Esophagus squamous epithelium (tissue), 4 donors: ENCODE data around the genes PPM1M and TNNC1.

GRCh38 chr3:51686096-51687270 lies 15.4 kb downstream of the TEX264 start:
- PRO-cap: no peak
- RAMPAGE, long total RNA, 4 experiments: no peak in any of the 4 experiments

DNA sequence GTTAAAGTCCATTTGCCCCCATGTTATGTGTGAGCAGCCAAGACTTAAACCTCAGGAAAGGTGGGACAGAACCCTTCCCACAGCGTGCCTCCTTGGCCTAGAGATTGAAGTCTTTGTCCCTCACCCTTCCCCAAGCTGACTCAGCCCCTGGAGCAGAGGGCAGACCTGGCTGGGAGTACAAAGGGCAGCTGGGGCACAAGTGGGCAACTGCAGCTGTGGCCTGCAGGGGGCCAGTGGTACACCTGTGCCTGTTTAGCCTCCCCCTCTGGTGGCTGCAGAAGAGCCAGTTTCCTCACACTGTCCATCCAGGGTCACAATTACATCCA lies 963 bp upstream of the ACY1 start:
- PRO-cap: no peak
- RAMPAGE, long total RNA, 4 experiments: no peak in any of the 4 experiments

- PRO-cap: unidirectional peak, plus-strand start at chr3:52022796
- RAMPAGE, long total RNA, 4 experiments: no peak in any of the 4 experiments
These were observed 27.0 kb upstream of the RPL29 start for GRCh38 chr3:52022403-52023315.

GRCh38 chr3:52054770-52055253 lies 1.6 kb downstream of the DUSP7 start:
- PRO-cap: unidirectional peak, plus-strand start at chr3:52055076
- RAMPAGE, long total RNA, 4 experiments: no peak in any of the 4 experiments

GRCh38 chr3:52089969-52090748 lies 33.8 kb upstream of the DUSP7 start:
- PRO-cap: no peak
- RAMPAGE, long total RNA, 4 experiments: no peak in any of the 4 experiments

DNA sequence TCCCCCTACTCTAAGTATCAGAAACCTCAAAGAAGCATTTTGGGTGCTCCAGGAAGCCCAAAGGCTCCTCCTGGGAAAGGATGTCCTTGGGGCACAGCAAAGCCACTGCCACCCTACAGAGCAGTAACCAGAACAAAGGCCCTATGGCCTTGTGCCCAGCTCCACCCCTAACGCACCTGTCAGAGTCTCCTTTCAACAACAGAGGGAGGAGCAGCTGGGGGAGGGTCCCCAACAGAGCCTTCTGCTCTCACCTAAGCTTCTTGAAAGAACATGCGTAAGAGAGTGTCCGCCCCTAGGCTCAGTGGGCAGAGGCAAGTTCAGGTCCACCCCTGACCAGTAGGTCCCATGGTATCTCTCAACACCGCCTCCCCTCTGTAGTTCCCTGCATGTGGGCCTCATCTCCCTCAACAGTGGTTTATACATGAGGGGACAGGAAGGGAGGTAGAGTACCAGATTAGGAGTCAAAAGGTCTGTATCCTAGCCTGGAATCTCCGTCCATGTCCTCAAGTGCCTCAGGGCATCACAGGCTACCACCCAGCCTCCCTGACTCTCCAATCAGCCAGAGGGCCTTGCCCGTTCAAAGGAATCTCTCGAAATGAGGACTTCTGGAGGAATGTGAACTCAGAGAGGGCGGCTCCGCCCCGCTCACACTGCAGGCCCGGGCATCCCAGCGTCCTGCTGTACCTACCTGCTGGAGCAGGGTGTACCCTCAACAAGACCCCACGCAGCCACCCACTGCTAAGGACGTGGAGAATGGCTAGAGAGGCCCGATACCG lies 752 bp downstream of the POC1A start:
- PRO-cap: no peak
- RAMPAGE, long total RNA, 4 experiments: no peak in any of the 4 experiments

GRCh38 chr3:52196728-52197355 lies 1.1 kb upstream of the ALAS1 start:
- PRO-cap: no peak
- RAMPAGE, long total RNA, 4 experiments: no peak in any of the 4 experiments

DNA sequence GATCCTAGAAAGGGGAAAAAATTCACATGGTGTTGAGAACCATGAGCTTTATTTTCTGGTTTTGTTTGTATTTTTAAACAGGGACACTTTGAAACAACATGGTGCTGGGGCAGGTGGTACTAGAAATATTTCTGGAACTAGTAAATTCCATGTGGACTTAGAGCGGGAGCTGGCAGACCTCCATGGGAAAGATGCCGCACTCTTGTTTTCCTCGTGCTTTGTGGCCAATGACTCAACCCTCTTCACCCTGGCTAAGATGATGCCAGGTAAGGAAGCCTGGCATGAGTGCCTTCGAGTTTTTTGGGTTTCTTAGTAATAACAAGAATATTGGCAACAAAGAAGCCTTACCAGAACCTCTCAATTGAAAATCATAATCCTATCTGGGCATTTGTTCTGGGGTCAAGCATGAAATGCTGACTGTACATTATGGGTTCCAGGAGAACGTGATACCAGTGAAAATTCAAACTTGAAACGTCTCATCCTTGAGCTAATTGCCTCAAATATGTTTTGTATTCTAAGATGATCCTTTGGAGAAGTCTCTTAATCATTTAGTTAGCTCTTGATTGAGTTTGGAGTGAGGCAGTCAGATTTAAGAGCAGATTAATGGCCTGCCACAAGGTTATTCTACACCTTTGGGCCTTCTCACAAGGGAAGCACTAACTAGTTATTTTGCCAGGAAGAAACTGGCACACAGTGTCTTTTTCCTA lies 8.0 kb downstream of the ALAS1 start:
- PRO-cap: no peak
- RAMPAGE, long total RNA, 4 experiments: no peak in any of the 4 experiments

DNA sequence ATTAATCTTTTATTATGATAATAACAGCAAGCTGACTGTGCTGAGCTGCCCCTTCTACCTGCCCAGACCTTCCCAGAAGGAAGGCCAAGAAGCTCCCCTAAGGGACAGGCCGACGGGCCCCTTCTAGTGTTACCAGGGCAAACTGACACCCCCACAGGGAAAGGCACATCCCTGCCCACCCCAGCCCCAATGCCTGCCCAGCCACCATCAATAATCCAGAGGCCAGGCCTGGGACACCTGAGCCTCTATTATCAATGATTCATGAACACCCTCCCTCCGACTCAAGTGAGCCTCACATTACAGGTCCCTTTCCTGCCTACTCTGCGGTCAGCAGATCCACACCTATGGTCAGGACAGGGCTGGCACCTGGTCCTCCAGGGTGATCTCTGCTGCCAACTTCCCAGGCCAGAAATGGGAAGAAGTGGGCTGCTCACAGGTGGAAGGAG lies 1.9 kb downstream of the TWF2 start:
- PRO-cap: no peak
- RAMPAGE, long total RNA, 4 experiments: no peak in any of the 4 experiments

GRCh38 chr3:52245226-52246386 lies at the start of gene PPM1M:
PPM1M (plus strand) TSS chr3:52245759.
- PRO-cap: bidirectional peak, plus-strand start at chr3:52245763, minus-strand start at chr3:52245654; bidirectional peak, plus-strand start at chr3:52245898, minus-strand start at chr3:52245899; bidirectional peak, plus-strand start at chr3:52245945, minus-strand start at chr3:52245934; bidirectional peak, plus-strand start at chr3:52246249, minus-strand start at chr3:52245986
- RAMPAGE, long total RNA, 4 experiments: start-site peak on the plus strand in 1 of 4 experiments, at chr3:52246166-52246314 at its widest, 8 reads per replicate

GRCh38 chr3:52253698-52254712 lies 8.4 kb downstream of the PPM1M start:
- PRO-cap: bidirectional peak, plus-strand start at chr3:52253862, minus-strand start at chr3:52253827
- RAMPAGE, long total RNA, 4 experiments: no peak in any of the 4 experiments

GRCh38 chr3:52254713-52254925 lies 9.1 kb downstream of the PPM1M start:
- PRO-cap: no peak
- RAMPAGE, long total RNA, 4 experiments: no peak in any of the 4 experiments

GRCh38 chr3:52429392-52430317 lies 15.2 kb downstream of the SEMA3G start:
- PRO-cap: bidirectional peak, plus-strand start at chr3:52430070, minus-strand start at chr3:52429759
- RAMPAGE, long total RNA, 4 experiments: no peak in any of the 4 experiments

DNA sequence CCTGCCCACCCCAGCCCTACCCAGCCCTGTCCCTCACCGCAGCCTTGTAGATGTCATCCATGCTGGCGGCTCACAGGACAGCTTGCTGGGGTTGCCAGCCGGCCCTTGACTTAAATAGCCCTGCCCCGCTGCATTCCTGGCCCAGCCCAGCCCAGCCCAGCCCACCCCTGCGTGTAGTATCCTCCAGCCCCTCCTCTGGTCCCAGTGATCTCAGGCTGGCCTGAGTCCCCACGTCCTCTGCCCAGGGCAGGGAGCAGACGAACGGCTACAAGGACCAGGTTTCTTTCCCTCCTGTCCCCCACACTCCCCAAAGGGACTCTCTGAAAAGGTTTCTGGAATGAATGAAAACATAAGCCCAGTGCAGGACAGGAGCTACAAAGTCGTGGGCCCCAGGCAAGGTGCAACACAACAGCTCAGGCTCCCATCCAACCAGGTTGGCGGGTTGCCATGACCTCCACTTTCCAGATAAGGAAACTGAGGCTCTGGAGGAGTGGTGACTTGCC lies at the start of gene TNNC1:
TNNC1 (minus strand) TSS at position 87 of the 503 bp plus-strand sequence.
- PRO-cap: no peak
- RAMPAGE, long total RNA, 4 experiments: no peak in any of the 4 experiments

- PRO-cap: no peak
- RAMPAGE, long total RNA, 4 experiments: no peak in any of the 4 experiments
These were observed 18.3 kb downstream of the NISCH start for GRCh38 chr3:52473672-52474192.

DNA sequence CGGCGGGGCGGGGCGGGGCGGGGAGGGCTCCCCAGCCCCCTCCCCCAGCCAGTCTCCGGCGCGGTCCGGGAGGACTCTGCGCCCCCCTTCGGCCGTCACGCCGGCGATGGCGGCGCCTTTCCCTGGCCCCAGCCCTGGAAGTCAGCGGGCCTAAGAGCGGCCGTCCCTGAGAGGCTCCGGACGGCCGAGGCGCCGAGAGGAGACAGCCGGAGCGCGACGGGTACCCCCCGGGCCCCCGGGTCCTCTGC lies 196 bp upstream of the NT5DC2 start:
- PRO-cap: bidirectional peak, plus-strand start at position 51 of the sequence, minus-strand start outside the sequence
- RAMPAGE, long total RNA, 4 experiments: start-site peak on the plus strand in 1 of 4 experiments, centred at position 46 of the sequence, 36 reads per replicate

DNA sequence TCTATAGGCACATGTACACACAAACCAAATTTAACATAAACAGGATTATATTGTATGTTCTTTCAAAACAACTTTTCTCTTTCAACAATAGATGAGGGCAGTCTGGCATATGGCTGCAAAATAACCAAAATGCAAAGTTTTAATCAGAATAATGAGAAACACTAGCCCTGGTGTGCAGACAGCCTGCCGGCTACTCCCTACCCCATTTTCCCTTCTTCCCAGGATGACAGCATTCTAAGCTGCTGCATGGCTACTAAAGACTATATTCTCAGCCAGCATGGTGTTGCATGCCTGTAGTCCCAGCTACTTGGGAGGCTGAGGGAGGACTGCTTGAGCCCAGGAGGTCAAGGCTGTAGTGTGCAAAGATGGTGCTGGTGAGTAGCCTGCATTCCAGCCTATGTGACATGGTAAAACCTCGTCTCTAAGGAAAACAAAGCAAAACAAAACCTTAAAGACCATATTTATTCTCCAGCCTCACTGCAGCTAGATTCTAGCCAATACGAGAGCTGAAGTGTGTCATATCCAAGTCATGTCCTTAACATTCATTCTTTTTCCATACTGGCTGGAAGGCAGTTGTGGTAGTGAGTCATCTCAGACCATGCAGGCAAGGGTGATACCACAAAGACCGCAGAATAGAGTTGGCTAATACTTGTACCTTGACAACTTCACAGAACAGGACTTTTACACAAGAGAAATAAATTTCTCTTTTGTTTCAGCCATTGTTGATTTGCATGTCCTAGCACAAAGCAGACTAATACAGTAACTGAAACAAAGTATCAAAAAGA lies 15.2 kb upstream of the GNL3 start:
- PRO-cap: no peak
- RAMPAGE, long total RNA, 4 experiments: no peak in any of the 4 experiments

DNA sequence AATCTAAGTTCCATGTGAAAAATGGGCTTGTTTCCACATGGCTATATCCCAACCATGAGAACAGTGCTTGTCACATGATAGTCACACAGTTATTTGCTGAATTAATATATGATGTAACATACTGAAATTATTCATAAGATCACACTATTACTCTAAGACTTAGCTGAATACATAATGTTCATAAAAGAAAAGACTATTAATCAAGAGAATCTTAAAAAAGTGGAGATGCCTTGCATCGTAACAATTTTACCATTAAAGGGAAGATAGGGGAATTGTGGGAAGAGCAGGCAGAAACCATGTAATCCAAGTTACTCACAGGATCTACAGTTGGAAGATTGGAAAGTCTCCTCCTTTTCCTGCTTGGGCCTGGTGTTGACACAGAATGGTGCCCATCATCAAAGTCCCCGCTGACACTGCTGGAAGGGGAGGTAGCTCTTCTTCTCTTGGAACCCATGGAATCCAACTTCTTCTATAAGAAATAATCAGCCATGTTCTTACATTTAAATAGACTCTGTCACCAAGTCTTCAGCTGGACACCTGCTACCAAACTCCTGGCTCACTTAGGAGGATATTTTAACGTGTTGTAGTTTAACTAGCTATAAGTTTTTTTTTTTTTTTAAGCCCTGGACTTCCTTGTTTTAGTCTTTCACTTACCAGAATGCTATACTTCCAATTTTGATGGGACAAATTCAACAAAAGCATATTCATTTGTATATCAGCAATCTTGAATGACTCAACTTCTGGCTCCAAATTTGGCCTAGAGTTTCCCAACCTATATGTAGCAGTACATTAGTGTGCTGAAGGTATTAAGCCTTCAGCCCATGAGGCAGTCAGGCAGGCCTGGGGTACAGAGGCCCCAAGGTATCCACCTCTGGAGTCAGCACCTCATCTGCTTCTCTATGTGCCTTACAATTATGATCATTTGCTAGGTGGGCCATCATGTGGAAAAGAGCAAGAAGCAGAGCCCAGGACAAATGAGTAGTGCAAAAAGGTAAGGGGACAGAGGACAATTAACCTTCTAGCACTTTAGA lies 6.3 kb upstream of the GNL3 start:
- PRO-cap: no peak
- RAMPAGE, long total RNA, 4 experiments: no peak in any of the 4 experiments

DNA sequence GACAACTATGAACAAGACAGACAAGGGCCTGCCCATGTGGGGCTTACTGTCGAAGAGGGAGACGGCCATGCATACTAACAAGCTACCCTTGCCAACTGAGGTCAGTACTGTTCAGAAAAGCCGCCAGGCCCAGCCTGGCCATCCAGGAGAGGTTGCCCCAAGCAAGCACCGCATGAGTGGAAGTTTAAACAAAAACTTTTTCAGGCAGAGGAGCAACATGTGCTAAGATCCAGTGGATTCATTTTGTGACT lies 2.9 kb upstream of the NEK4 start:
- PRO-cap: no peak
- RAMPAGE, long total RNA, 4 experiments: no peak in any of the 4 experiments

- PRO-cap: no peak
- RAMPAGE, long total RNA, 4 experiments: no peak in any of the 4 experiments
These were observed 1.5 kb upstream of the ITIH1 start for GRCh38 chr3:52775837-52776379.